ENCODE measurements around a stretch of chr2.

DNA sequence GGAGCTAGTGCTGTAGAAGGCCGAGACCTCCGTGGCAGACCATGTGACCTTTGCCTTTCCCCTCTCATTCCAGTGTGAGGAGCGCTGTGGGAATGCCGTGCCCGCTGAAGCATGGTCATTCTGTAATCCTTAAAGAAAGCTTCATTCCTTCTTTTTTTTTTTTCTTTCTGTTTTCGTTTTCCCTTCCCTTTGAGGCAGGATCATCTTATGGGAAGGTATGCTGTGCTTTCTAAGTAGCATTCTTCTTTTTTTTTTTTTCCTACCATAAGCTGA lies 208.8 kb downstream of the DCDC2C start:
- PRO-cap = no peak
CAGE:
- cytosol, long polyA minus RNA = no peak
- cytosol, long polyA plus RNA = no peak
- long polyA plus RNA = no peak
- nucleus, long polyA minus RNA = no peak
- nucleus, long polyA plus RNA = no peak

DNA sequence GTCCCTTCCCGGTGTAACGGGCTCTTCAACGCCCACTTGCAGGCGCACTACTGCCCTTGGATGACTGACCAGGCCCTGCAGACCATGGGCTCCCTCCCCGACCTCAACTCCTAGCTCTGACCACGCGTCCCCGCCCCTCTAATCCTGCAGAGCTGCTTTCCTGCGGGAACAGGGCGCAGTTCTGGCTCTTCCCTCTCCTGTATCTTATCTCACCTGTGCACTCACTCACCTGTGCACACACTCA lies 380 bp upstream of the CMPK2 start:
- PRO-cap = no peak
CAGE:
- cytosol, long polyA minus RNA = no peak
- cytosol, long polyA plus RNA = no peak
- long polyA plus RNA = no peak
- nucleus, long polyA minus RNA = no peak
- nucleus, long polyA plus RNA = no peak

DNA sequence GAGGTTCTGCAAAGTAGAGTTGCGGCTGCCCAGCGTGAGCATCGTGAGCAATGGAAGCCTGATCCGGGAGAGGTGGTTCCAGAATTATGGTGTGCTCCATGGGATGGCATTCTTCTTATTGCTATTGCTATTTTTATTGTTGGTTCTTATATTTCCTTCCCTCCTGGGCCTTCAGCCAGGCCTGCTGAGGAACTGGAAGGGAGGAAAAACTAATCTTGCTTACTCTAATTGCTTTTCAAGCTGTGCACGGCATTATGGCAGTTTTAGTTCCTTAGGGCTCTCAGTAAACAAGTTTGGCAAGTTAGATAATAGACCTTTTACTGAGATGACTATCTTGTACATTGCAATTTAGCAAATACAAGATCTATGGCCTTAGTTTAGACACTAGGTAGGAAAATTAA lies 5.9 kb downstream of the RSAD2 start:
- PRO-cap = no peak
CAGE:
- cytosol, long polyA minus RNA = no peak
- cytosol, long polyA plus RNA = no peak
- long polyA plus RNA = no peak
- nucleus, long polyA minus RNA = no peak
- nucleus, long polyA plus RNA = no peak

DNA sequence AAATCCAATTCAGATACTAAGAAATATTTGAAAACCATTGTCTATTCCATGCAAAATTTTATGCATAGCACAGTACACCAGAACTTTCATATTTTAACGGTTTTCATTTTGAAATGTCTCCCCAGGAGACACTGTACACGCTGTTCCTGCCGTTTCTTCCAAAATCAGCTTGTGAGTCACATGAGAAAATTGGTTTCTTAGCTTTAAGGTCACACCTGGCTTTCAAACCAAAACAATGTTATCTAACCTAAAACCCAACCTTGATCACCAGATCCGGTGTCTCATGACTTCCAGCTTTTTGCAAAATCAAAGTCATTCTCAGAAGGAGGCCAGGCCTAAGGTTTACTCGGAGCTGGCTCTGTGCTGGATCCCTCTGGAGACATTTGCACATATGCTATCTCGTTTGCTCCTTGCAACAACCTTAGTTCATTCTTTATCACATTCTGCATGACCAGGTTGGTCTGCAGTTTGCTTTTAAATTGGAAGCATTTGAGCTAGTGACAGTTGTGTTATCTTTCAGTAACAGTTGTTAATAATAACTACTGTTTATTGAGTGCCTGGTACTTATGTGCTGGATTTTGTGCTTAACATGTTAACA lies 105.3 kb downstream of the RNF144A start:
- PRO-cap = no peak
CAGE:
- cytosol, long polyA minus RNA = no peak
- cytosol, long polyA plus RNA = no peak
- long polyA plus RNA = no peak
- nucleus, long polyA minus RNA = no peak
- nucleus, long polyA plus RNA = no peak

DNA sequence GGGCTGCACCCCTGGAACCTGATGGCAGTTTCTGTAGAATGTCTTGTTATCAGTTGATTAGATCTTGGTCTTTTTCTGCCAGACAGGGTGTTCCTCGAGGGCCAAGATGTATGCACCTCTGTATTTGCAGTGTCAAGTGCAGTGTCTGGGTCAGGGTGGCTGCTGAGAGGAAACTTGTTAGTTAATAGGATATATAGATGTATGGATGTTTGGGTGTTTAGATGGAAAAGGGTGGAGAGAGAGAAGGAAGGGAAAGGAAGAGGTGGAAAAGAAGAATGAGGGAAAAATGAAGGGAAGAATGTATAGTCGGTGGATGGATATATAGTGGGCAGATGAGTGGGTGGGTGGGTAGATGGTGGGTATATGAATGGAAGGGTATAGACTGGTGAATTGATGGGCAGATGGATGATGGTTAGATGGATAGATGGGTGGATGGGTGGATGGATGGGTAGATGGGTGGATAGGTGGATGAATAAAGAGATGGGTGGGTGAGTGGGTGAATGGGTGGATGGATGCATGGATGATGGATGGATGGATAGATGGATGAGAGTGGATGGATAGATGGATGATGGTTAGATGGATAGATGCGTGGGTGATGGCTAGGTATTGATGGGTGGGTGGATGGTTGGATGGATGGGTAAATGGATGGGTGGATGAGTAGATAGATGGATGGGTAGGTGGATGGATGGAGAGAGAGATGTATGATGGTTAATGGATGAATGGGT lies 121.3 kb downstream of the RNF144A start:
- PRO-cap = no peak
CAGE:
- cytosol, long polyA minus RNA = no peak
- cytosol, long polyA plus RNA = no peak
- long polyA plus RNA = no peak
- nucleus, long polyA minus RNA = start-site peak on the plus strand centred at position 338 of the sequence, 693 bp wide, 54 reads
- nucleus, long polyA plus RNA = no peak

DNA sequence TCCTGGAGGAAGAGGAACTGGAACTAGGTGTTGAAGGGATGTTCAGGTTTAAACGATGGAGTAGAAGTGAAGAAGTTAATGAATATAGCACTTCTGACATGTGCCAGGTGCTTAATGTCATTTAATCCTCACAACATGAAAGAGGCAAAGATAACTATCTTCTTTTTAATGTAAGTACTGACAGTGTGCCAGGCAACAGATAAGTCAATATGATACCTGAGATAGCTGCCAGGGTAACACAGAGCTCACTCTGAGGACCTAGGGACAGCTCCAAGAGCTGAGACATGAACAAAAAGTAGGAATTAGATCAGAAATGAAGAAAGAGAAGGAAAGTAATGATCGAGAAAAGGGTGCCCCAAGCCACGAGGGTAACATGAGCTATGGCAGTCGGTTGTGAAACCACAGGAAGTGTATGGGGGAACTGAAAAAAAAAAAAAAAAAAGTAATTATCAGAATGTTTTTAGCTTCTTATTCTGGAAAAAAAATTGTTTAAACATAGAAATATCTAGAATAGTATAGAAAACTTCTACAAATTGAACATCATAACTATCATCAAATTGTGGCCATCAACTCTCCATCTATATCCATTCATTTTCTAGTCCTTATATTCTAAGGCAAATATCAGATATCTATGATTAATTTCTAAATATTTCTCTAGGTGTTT lies 140.8 kb downstream of the RNF144A start:
- PRO-cap = no peak
CAGE:
- cytosol, long polyA minus RNA = no peak
- cytosol, long polyA plus RNA = no peak
- long polyA plus RNA = no peak
- nucleus, long polyA minus RNA = no peak
- nucleus, long polyA plus RNA = no peak

DNA sequence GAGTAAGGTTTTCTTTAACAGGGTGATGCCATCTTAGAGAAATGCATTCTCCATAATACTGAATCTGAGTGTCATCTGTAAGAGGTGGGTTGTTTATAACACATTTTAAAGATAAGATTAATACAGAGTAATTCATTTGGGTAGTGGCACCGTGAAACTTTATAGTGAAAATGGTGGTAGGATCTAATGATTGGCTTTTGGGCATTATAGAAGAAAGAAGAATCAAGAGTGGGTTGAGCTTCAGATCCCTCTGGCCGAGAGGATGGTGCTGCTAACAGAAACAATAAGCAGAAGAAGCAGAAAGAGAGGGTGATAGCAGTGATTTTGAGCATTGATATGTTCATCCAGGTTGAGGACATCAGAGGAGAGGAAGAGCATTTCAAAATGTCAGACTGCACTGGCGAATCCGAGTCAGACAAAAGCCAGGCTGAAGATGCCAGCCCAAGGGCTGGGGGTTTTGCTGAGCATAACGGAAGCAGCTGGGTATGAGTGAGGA lies 151.0 kb downstream of the RNF144A start:
- PRO-cap = no peak
CAGE:
- cytosol, long polyA minus RNA = no peak
- cytosol, long polyA plus RNA = no peak
- long polyA plus RNA = no peak
- nucleus, long polyA minus RNA = no peak
- nucleus, long polyA plus RNA = no peak

DNA sequence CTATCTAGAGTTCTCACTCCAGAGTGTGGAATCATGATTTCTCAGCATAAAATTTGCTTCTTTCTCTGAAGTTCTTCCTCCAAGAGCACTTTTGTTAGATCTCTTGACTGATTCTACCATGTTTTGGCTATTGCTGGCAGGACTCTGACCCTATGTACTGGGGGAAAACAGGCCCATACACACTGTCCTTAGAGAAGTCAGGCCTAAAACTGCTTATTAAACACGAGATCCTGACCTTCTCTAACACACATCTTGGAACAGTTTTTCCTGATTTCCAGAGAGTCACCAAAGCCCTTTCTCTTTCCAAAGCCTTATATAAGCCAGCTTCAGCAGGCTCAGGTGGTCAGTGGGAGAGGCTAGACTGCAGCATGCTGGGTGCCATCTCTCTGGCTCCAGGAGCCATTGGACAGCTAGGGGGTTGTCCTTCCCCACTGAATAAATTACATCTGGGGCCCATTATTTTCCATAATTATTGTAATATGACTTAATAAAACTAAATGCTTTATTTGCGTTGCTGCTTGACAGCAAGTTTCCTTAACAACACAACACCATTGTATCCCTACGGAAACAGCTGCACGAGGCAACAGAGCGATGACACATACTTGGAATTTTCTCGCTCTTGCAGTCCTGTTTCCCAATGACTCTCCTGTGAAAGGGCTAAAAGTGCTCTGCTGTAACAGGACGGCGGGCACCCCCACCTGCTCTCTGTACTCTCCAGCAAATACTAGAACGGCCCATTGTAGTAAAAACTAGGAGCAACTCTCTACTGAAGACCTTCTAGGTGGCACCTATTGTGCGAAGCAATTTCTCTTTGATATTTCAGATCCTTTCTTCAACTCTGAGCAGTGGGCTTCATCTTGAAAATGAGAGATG lies 160.5 kb downstream of the RNF144A start:
- PRO-cap = bidirectional peak, plus-strand start at position 651 of the sequence, minus-strand start at position 404 of the sequence
CAGE:
- cytosol, long polyA minus RNA = no peak
- cytosol, long polyA plus RNA = no peak
- long polyA plus RNA = no peak
- nucleus, long polyA minus RNA = no peak
- nucleus, long polyA plus RNA = no peak

GRCh38 chr2:7468084-7468511 lies 550.9 kb downstream of the RNF144A start:
- PRO-cap = no peak
CAGE:
- cytosol, long polyA minus RNA = no peak
- cytosol, long polyA plus RNA = no peak
- long polyA plus RNA = no peak
- nucleus, long polyA minus RNA = no peak
- nucleus, long polyA plus RNA = no peak

GRCh38 chr2:7610010-7610580 lies 692.9 kb downstream of the RNF144A start:
- PRO-cap = no peak
CAGE:
- cytosol, long polyA minus RNA = no peak
- cytosol, long polyA plus RNA = no peak
- long polyA plus RNA = no peak
- nucleus, long polyA minus RNA = no peak
- nucleus, long polyA plus RNA = no peak

GRCh38 chr2:7725174-7725970 lies 808.2 kb downstream of the RNF144A start:
- PRO-cap = no peak
CAGE:
- cytosol, long polyA minus RNA = no peak
- cytosol, long polyA plus RNA = no peak
- long polyA plus RNA = no peak
- nucleus, long polyA minus RNA = no peak
- nucleus, long polyA plus RNA = no peak

DNA sequence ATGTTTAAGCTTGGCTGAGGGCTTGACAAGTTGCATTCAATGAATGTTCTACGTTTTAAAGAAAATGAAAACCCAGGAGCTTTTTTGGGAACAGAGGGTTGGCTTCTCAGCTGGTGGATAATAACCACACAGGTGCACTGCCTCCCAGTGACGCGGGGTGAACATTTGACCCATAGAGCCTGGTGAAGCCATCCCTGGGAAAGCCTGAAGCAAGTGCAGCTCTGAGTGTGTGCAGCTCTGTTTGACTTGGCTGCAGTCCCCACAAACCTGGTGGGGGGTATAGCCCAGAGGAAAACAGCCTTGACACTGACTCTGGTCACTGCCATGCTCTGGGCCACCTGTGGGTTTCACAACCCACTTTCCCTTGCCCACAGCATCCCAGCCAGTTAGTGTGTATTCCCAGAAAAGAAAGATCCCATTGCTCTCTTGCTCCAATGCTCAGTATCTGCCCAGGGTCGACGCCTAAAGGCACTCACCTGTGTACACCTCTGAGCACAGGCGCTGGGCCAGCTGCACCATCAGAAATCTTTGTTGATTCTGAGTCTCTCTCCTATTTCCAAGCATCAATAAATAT lies 875.0 kb downstream of the RNF144A start:
- PRO-cap = no peak
CAGE:
- cytosol, long polyA minus RNA = no peak
- cytosol, long polyA plus RNA = no peak
- long polyA plus RNA = no peak
- nucleus, long polyA minus RNA = no peak
- nucleus, long polyA plus RNA = no peak

- PRO-cap = no peak
CAGE:
- cytosol, long polyA minus RNA = no peak
- cytosol, long polyA plus RNA = no peak
- long polyA plus RNA = no peak
- nucleus, long polyA minus RNA = no peak
- nucleus, long polyA plus RNA = no peak
Measured at GRCh38 chr2:7877706-7878655, 803.9 kb upstream of the ID2 start.

- PRO-cap = no peak
CAGE:
- cytosol, long polyA minus RNA = no peak
- cytosol, long polyA plus RNA = no peak
- long polyA plus RNA = no peak
- nucleus, long polyA minus RNA = no peak
- nucleus, long polyA plus RNA = no peak
Measured at GRCh38 chr2:8138991-8139884, 542.6 kb upstream of the ID2 start.

DNA sequence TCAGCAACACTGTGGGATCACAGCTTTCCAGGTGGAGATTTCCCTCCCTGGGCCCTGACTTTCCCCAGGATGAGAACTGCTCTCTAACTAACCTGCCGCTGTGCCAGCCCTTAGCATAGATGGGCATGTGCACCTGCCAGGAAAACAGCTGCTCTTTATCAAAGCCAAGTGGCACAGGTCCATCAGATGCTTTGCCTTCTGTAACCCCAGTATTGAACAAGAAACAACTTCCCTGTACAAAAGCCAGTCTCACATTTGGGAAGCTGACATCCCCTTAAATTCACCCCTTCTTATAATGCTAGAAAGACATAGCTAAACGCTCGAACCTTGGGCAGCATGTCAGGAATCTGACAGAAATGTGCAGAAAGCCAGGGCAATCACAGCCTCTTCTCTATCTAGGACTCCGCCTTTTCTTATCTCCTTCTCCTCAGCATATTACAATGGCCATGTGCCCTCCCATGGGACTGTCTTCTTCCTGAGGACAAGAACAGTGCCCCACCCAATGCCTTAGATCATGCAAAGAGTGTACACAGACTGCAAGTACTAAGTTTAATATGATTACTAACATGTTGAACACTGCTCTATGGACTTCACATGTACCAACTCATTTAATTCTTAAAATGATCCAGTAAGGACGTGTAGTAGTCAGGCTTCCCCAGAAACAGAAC lies 535.3 kb upstream of the ID2 start:
- PRO-cap = no peak
CAGE:
- cytosol, long polyA minus RNA = no peak
- cytosol, long polyA plus RNA = no peak
- long polyA plus RNA = no peak
- nucleus, long polyA minus RNA = no peak
- nucleus, long polyA plus RNA = no peak

DNA sequence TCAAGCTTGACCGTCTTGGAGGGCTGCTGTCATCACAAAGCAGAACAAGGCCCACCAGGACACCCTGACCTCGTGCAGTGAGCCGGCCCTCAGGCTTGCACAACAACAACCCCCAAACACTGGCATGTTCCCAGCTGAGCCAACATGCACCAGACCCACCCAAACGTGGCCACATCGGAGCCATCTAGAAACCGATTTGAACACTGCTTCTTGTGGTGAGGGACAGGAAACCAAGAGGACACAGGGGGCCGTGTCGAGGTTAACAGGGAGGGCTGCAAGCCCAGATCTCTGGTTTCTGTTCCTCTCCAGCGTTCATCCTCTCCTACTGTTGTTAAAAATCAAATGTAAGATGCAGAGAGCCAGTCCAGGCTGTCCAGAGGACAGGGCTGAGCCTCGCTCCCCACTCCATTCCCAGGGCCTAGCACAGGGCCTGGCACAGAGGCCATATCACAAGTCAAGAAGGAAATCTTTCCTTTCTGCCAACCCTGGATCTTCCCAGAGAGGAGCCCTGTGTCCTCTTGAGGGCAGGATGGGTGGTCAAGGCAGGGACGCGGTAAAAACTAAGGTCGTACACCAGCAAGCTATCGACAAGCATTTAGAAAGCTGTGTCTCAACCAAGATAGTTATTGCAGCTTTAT lies 378.3 kb upstream of the ID2 start:
- PRO-cap = no peak
CAGE:
- cytosol, long polyA minus RNA = no peak
- cytosol, long polyA plus RNA = no peak
- long polyA plus RNA = no peak
- nucleus, long polyA minus RNA = no peak
- nucleus, long polyA plus RNA = no peak

DNA sequence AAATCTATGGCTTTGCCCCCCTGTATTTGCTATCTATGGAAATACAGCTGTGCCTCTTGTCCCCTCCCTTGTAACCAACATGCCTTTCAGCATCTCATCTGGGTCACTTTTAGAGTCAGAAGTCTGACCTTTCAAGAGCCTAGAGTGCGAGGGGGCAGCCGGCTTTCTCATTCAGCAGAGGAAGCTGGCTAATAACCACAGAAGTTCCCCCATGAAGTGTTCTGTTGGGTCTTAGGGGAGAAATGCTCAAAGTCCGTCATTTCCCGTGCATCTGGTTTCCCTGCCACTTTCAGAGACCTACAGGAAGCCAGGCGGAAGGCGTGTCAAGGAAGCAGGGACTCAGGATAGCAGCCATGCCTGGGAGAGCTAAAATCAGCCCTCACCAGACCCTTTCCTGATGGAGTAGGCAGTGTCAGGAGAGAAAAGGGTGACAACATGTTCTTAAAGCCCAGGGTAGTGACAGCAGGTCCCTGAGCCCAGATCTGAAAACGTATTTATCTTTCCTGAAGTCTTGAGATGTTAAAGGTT lies 301.8 kb upstream of the ID2 start:
- PRO-cap = no peak
CAGE:
- cytosol, long polyA minus RNA = no peak
- cytosol, long polyA plus RNA = no peak
- long polyA plus RNA = no peak
- nucleus, long polyA minus RNA = no peak
- nucleus, long polyA plus RNA = no peak

DNA sequence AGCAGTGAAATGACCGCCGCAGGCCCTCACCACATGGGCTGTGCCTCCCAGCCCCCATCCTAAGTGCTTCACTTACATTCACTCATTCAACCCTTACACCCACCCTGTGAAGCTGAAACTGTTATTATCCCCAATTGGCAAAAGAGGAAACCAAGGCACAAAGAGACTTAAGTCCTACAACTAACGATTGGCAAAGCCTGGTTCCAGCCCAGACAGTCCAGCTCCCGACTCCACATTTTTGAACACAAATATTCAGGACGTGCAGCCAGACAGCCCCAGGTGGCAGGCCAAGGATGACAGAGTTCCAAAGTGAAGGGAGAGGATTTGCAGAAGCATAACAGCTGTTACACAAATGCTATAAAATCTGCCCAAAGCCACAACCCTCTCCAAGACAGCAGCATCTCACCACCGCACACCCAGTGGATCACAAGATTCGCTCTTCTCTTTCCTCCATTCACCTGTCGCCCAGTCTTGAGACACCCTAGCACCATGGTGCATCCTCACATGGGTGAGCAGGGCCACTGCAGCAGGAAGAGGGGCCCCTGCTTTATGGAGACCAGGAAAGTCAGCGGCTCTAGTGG lies 227.1 kb upstream of the ID2 start:
- PRO-cap = no peak
CAGE:
- cytosol, long polyA minus RNA = no peak
- cytosol, long polyA plus RNA = no peak
- long polyA plus RNA = no peak
- nucleus, long polyA minus RNA = no peak
- nucleus, long polyA plus RNA = no peak

- PRO-cap = no peak
CAGE:
- cytosol, long polyA minus RNA = no peak
- cytosol, long polyA plus RNA = no peak
- long polyA plus RNA = no peak
- nucleus, long polyA minus RNA = no peak
- nucleus, long polyA plus RNA = no peak
Measured at GRCh38 chr2:8534683-8535683, 146.9 kb upstream of the ID2 start.

GRCh38 chr2:8539804-8540523 lies 141.9 kb upstream of the ID2 start:
- PRO-cap = no peak
CAGE:
- cytosol, long polyA minus RNA = no peak
- cytosol, long polyA plus RNA = no peak
- long polyA plus RNA = no peak
- nucleus, long polyA minus RNA = no peak
- nucleus, long polyA plus RNA = no peak